Fibroblast of the aortic adventitia (primary cell): ENCODE measurements around the genes DNAAF1 and WFDC1.

DNA sequence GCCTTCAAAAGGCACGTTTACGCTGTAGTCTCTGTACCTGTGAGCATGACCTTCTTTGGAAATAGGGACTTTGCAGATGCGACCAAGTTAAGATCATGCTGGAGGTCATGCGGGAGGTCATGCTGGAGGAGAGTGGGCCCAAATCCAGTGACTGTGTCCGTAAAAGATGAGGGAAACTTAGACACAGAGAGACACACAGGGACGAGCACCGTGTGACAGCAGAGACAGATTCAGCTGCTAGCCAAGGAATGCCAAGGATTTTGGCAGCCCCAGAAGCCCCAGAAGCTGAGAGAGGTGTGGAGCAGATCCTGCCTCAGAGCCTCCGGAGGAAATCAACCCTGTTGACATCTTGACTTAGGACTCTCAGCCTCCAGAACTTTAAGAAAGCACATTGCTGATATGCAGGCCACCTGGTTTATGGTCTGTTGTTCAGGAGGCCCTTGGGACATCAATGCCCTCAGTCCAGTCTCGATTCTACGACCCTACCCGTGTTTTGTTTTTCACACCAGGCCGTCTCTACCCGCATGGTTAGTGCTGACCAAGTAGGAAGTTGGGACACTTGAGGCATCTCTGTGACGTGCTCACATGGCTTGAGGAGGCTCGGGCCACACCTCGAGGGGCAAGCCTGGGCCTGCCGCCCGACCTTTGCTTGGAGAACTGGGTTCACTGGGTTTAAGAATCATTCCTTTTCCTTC, 86.6 kb downstream of the CMIP start:
- CAGE, long polyA plus RNA, result no peak

DNA sequence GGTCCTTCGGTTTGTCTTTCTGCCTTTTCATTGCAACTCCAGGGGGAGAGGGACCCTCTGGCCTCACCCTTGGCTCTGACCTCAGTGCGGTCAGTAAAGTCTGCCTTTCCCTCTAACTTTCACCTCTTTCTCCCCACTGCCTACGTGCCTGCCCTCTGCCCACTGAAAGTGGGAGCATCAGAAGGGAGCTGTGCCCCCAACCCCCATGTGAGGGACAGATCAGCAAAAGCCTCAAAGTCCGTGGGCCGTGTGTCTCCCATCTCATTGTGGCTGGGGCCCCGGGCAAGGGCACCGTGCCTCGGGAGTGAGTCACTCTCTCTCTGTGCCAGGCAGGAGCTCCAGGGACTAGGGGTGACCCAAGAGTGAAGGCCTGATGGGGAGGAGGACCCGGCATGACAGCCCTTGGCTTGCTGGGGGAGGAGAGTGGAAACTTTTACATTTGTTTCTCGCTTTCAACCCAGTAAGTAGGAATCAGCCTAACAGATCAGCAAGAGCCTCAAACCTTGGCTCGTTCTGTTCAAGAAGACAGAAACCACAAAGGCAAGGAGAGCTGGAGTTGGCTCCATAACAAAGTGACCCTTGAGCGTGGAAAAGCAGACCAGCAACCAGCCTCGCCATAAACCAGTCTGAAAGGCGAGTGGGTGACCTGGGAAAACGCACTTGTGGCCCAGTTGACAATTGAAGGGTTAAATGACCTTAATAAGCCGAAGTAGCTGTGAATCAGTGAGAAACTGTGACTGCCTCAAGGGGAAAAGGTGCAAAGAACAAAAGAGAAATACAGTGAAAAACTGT, 123.8 kb downstream of the CMIP start:
- CAGE, long polyA plus RNA, result no peak

DNA sequence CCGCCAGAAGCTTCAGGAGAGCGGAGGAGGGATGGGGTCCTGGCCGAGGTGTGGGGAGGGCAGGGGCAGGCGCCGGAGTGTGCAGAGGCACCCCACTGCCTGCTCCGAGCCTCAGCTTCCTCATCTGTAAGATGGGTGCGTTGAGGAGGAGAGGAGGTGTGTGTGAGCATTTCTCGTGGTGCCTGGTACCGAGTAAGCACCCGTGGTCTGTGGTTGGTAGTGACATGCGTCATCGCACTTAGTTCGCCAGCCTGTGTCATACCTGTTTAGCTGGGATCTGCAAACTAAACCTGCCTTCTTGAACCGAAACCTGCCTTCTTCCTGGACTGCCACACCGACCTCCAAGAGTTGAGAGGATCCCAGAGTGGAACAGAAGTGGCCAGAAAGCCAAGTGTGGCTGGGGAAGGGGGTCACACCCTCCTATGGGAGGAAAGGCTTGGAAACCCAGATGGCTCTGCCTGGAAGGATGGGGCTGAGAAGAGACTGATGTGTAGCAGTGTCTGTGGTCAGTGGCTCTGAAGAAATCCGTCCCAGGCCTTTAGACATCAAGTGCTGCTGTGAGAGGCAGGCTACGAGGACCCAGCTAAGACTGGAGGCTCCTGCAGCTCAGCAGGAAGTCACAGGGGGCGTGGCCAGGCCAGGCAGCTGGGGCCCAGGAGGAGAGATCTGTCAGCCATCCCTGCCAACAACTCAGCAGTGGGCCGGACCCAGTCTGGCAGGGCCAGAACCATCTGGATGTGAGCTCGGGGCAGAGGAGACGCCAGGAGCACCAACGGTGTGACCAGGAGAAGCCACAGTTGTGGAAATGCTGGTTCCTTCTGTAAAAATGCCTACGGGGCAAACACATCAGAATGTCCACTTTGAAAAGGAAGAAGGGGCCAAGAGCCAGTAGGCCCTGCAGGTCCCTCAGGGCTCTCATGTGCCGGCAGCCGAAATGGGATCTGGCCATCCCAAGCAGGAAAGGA, 162.5 kb upstream of the PLCG2 start:
- CAGE, long polyA plus RNA, result no peak

GRCh38 chr16:81746052-81746733, 32.9 kb upstream of the PLCG2 start:
- CAGE, long polyA plus RNA, result no peak

DNA sequence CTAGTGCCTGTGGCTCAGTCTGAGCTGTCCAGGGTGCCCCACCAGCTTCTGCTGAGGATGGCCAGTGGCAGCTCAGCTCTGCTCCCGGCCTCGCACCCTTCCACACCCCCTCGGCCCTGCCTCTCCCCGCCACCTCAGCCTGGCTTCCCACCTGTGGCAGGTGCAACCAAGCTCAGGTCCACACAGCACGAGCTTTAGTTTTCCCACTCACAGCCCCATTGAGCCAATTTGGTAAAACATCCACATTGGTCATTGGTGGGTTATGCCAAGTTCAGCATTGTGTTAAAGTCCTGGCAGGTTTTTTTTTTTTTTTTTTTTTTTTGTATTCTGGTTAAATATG, 26.1 kb upstream of the PLCG2 start:
- CAGE, long polyA plus RNA, result no peak

DNA sequence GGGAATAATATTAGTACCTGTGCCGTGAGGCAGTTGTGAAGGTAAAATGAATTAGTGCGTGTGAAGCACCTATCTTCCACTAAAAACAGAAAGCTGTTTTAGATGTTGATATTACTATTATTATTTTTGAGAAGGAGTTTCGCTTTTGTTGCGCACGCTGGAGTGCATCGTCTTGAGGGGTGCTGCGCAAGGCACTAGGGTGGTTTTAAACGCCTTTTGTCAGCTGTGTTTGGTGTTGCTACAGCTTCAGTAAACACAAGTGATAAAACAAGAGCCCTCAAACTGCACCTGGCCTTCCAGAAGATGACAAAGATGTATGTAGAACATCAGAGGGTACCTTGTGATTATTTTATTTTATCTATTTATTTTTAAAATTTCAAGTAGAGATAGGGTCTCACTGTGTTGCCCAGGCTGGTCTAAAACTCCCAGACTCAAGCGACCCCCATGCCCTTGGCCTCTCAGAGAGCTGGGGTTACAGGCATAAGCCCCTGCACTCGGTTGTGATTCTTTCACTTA, 38.3 kb downstream of the PLCG2 start:
- CAGE, long polyA plus RNA, result no peak

- CAGE, long polyA plus RNA, result no peak
Measured at GRCh38 chr16:81821356-81822348, 42.6 kb downstream of the PLCG2 start.

DNA sequence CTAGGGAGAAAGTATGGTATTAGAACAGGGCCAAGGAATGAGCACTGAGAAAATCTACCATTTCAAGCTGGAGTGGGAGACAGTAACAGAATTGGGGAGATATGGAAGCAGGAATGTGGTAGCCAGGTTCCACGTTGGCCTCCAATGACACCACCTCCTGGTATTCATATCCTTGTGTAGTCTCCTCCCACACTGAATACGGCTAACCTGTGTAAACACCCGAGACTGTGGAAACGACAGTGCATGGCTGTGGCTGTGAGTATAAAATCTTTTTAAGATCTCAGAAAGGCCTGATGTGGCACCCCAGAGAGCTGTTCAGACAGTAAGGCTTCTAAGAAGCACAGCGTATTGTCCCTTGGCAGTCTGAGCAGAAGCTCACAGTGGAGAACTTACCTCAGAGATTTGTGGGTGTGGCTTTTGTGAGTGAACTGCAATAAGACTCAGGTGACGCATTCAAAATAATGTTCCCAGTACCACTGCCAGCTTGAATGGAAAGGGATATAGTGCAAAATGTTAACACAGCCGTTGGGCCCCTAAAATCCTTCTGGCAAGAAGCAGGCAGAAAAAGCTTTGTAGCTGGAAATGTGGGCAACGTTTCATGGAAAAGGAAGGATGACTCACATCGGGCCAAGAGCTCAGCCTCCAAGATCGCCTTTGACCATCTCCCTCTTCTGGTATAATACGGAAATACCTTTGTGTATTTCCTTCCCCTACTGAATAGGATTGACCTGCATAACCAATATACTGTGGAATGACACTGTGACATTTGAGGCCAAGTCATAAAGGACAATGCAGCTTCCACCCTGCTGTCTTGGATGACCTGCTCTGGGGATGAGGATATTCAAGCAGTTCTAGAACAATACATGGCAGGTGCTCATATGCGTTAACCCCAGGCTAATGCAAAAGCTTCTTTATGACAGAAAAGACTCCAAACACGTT, 14.3 kb downstream of the SDR42E1 start:
- CAGE, long polyA plus RNA, result no peak

DNA sequence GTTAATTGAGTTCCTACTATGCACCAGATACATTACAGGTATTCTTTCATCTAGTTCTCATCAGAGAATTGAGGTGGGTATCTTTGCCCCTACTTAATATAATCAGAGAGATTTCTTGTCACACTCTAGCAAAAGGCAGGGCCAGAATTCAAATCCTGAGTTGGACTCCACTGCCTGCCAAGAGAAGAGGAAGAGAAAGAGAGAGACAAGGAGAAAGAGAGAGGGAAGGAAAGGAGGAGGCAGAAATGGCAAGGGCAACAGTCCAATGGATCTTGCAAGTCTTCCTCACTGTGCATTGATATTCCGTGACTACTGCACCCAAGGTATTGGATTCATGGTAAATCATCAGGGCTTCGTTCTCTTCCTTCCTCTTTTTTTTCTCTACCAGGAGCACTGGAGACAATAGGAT, 63.6 kb downstream of the HSD17B2 start:
- CAGE, long polyA plus RNA, result no peak

DNA sequence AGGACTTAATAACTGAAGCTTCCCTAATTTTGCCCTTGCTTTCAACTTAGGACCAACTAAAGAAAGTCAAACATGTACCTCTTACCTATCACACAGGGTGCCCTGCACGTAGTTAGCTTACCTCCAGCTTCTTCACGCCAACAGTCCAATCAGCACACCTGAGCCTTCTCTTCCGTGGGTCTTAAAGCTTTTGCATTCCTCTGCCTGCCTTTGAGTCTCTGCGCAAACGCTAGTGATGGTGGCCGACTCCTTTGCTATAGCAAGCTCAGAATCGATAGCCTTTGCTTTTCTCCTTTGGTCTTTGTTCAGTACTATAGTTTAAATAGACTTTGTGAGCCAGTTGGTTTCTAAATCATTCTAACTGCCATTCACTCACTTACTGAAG, 31.3 kb downstream of the MPHOSPH6 start:
- CAGE, long polyA plus RNA, result no peak

DNA sequence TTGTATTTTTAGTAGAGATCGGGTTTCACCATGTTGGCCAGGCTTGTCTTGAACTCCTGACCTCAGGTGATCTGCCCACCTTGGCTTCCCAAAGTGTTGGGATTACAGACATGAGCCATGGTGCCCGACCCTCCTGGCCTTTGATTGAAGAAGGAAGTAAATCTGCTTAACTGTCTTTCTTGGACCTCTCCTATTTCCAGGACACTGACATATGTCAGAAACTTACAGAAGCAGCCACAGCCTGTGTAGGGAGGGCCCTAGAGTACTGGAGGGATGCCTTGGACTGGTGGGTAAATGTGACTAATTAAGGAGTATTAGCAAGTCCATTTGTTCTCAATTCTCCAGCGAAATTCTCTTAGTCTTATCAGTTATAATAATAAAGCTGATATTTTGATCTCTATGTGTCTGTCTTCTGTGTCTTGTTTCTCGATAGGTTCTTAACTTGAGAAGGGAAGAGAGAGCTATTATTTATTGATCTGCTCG, 25.1 kb upstream of the MPHOSPH6 start:
- CAGE, long polyA plus RNA, result no peak

DNA sequence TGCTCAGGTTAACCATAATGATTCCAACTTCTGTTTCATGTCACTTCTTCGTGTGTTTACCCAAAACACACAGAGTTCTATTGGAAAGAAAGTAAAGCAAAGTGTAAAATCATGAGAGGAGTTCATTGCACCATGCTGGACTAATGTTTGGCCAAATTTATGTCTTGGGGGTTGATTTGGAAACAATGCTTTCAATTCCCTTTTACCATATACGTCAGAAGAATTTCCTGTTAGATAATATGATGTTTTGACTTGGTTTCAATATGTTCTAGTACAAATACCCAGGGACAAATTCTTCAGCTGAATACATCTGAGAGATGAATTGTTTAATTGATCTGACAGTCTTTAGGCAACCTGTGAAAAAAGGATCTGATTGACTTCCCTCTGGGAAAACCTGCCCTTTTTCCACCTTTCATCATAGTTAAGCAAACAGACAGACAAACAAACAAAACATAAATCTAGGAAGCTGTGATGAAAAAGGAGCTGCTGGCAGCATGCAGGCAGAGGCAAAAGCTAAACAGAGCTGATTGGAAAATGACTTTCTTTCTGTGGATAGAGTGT, 26.0 kb upstream of the MPHOSPH6 start:
- CAGE, long polyA plus RNA, result no peak

DNA sequence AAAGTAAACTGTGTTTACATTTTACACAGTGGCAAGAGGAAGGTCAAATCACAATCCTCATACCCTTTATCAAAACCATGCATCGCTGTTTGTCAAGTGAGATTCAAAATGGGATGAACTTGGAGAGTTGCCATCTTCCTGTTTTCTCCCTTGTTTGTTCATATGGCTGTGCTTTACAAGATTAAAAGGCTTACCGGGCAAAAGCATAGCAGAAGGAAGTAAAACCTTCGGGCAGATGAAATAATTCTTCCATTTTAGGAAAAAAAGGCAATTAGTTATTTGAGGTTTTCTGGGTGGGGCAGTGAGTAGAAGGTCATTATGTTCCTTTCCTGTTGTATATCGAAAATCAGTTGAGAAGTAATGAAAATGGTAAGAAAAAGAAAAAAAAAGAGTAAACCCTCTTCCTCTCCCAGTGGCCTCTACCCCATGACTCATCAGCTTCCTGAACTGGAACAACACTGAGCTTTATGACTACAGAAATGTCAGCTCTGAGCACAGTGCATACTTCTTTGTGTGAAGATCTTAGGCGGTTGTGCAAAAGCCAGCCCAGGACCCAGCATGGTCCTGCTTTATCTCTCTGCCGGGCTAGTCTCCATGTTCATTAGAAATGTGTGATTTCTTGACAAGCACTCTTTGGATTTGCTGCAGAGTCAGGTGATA, 369.2 kb downstream of the CDH13 start:
- CAGE, long polyA plus RNA, result no peak

DNA sequence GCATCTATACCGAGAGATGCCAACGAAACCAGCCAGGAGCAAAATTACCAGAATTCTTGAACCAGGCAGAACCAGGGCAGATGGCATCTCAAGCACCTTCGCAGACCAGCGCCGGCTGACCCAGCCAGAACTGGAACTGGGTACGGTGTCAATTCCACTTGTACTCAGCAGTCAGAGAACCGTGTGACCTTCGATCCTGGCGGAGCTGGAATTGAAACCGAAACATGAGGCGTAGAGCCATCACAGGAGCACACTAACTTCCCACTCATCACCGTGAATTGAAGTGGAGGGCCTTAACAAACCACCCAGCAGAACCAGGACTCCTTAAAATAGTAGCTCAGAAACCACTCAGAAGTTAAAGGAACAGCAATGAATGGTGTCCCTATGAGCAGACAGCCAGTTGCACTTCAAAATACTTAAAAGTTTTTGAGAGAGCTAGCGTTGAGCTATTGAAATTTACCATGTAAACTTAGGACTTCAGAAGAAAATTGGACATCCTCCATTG, 207.7 kb upstream of the HSBP1 start:
- CAGE, long polyA plus RNA, result no peak

GRCh38 chr16:83713672-83713977, 94.2 kb upstream of the HSBP1 start:
- CAGE, long polyA plus RNA, result no peak

DNA sequence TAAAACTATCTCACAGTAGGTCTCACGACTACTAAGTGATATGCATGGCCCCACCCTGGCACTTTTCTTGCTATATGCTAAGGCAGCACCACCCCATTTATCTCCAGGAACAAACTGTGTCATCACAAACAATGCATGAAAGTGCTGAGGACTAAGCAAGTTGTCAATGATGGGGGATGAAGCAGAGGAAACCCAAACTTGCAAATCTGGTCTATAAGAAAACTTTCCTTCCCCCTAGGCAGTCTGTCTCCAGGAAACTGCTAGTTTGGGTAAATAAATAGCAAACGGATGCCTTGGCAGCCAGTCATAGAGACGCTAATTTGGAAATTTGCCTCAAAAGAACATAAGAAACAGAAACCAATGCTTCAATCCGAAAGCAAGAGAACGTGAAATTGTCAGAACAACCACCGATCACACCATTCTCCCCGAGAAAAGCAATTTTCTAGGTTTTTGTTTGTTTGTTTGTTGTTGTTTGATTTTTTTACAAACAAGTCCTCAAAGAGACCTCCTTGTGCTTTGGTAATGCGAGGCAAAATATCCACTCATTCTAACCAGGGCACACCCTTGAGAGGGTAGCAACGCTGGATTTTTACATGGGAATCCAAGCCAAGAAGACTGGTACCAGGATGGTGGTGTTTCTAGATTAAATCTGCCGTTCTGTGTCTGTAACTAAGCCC, 5.5 kb upstream of the HSBP1 start:
- CAGE, long polyA plus RNA, result no peak

GRCh38 chr16:83912979-83913555, 14.2 kb downstream of the MLYCD start:
- CAGE, long polyA plus RNA, result no peak

DNA sequence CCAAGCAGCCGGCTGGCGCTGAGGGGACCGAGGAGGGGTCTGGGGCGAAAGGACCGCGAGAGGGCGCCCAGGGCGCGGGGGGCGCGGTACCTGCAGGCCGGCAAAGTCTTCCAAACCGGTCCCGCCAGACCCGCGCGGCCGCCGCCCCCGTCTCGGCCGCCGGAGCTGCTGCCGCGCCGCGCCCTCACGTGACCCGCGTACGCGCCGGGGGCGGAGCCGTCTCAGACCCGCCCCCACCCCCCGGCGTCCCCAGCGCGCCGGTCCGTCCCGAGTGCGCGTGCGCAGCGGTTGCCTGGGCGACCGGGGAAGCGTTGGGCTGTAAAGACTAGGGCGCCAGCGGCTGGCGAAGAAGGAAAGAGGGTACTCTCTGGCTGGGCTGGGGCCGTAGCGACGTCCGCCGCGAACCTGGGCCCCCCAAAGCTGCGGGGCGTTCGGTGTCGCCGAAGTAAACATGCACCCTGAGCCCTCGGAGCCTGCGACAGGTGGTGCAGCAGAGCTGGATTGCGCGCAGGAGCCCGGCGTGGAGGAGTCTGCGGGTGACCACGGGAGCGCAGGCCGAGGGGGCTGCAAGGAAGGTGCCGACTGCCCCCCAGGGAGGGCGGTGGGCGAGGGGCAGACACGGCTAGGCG, at the start of gene DNAAF1:
TSS of gene DNAAF1 (plus strand) at position 319 of the 629 bp plus-strand sequence.
- CAGE, long polyA plus RNA, result no peak

DNA sequence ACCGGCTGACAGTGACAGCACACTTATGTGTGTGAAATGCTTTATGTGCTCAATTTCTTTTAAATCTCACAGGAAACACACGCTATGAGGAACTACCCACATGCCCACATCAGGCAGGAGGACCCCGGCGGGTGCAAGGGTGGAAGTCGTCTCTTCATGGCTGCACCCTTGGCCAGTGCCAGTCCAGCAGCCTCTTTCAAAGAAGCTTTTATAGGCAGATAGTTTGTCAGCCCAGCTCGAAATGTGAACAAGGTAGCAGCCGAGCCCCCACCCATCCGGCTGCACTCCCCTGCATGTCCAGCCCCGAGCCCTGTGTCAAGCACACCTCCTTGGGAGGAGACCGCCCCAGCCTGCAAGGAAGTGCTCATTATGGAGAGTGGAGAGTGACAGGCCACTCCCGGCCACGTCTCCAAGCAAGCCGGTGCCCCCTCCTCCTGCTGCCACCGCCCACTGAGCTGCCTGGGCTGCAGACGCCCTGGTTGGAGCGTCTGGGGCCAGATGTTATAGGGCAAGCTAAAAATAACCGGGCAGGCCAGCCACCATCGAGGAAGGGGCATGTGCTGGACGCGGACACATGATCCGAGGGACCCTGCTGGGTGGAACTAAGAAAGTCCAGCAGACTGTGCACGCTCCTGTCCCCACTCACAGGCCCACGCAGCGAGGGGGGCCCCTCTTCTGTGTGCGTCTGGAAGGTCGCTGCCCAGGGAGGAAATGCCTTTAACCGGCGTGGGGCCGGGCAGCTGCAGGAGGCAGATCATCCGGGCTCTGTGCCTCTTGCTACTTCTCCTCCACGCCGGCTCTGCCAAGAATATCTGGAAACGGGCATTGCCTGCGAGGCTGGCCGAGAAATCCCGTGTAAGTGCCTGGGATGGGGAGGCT, at the start of gene WFDC1:
TSS of gene WFDC1 (plus strand) at position 618 of the 879 bp plus-strand sequence.
- CAGE, long polyA plus RNA, result no peak

DNA sequence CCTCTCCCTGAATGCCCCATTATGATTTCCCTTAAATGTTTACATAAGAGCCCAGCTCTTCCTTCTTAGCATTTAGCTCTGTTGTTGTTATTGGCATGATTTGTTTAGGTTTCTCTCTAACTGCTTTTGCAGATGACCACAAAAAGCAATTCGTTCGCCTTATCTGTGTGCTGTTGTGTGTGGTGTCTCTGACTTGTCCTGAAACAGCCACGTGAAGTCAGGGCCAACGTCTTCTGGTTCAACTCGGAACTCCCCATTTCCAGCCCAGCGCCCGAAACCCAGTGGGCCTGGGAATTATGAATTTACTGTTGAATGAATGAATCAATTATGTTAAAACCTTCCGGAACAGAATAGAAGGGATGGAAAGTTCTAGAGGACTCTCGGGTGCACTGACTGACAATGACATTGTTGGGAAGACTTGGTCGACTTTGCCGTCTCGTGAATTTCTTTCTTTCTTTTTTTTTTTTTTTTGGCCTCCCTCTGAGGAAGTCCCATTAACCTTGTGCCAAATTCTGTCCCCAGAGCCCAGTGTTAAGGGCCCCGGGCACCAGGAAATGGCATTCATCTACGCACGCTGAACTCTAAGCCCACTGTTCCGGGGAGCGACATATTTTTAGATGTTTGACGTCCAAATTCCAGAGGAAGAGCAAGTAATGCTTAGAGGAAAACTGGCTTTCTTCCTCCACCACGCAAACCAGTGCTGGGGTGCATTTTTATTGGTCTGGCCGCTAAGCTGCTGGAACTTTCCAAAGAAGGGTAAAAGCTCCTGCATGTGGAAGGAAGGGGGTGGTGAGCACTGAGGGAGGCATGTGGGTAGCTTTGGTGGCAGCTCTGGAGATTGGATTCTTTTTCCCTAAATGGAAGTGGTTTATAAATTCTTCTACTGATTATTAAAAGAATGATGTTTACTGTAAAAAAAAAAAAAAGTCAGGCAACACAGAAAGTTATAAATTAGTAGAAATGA, 8.2 kb downstream of the WFDC1 start:
- CAGE, long polyA plus RNA, result no peak